Cerebellum (tissue), 5 donors: ENCODE data around the genes POTEE, RAB6D and MZT2A.

DNA sequence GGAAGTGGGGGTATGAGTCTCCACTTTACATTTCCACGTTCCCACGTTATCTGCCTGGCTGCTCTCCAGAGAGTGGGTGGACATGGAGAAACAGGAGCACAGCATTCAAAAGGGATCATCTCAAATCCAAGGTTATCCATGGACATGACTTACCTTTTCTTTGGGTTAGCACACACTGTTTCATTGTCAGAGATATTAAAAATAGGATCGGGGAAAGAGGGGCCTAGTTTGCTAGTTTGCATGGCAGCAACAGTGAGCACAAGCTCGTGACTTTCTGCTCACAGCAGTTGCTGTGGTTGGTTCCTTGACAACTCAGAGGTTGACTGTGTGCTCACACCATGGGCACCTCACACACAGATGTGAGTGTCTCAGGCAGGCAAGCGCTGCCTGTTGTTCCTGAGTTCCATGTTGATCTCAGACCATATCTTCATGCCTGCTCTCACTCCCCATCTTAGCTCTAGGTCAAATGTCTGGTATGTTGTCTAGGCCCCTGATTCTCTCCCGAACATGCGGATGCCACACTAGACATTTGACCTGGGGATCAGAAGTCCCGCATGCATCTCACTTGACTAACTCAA is 32.6 kb downstream of the PTPN18 start:
- PRO-cap, 3 experiments, result no peak in any of the 3 experiments
- RAMPAGE, long total RNA, result no peak

- PRO-cap, 3 experiments, result no peak in any of the 3 experiments
- RAMPAGE, long total RNA, result no peak
These were observed 12.1 kb upstream of the ARHGEF4 start for GRCh38 chr2:130824404-130825137.

DNA sequence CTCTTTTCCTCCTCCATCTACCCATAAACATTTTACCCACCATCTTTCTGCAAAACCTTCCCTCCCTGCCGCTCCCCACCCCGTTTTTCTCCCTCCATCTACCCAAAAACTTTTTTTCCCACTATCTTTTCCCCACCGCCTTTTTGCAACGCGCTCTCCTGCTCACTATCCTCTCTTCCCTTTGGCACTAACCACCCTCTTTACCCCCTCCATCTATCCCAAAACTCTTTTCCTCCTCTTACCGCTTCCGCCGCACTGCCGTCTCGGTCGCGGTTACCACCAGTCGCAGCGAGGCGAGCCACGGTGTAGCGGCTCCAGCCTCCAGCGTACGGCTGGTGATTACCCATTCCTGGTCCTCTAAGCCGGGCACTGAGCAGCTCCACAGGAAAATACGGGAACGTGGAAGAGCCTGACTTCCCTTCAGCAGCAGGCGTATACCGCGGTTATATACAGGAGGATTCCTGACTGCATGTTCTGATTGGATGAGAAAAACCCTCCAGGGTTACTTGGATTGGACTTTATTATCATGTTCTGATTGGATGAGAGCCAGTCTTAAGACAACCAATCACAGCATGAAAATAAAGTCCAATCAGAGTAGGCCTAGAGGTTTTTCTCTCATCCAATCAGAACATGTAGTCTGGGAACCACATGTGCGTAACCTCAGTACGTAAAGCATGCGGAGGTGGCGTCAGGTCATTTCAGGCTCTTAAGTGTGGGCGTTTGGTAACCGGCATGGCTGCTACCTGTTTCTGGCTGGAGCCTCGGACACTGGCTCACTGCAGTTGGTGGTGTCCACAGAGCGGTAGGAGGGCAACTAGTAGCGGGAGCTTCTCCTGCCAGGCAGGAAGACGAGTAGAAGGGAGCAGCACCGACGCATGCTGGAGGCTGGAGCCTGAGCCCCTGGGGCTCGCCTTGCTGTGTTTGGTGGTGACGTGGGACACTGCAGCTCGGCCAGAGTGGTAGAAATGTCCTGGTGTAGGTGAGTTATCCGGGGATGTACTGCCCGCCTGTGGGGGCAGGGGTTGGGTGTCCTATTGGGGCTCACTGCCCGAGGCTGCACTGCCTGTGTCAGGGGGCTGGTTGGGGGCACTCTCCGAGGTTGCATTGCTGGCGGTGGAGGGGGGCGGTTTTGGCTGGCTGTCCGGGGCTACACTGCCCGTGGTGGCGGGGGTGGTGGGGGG is at the start of gene POTEE:
TSS of gene POTEE (plus strand) at position 696 of the 1,181 bp plus-strand sequence.
- PRO-cap, 3 experiments, result no peak in any of the 3 experiments
- RAMPAGE, long total RNA, result no peak

DNA sequence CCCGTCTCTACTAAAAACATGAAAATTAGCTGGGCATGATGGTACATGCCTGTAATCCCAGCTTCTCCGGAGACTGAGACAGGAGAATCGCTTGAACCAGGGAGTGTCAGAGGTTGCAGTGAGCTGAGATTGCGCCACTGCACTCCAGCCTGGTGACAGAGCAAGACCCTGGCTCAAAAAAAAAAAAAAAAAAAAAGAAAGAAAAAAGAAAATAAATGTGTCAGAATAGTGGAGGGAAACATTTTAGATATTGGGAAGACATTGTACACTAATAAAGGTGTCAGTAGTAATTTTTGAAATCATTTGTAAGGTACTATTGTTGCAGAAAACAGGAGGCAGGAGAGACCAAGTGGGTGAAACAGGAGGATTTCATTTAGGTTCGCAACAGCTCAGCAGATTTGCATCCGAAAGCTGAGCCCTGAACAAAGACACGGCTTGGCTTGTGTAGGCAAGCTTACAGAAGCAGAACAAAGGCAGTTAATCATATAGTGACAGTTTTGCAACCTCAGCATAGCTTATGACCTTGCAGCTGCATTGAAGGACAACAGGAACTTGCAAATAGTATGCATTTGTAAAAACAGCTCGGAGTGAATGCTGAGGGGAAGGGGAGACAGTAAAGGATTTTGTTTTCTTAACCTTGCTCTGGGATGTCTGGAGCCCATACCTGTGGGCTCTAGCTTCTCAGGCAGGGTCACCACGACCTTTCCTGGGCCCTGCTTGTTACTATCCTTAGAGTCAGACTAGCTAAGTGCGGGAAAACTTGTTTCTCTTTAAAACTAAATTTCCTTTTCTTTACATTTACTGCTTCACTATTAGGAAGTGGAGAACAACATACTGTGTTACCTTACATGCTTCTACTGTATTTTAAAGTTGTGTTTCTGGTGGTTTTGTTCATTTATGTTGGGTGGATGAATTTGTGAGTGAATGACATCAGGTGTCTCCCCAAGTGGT is 26.6 kb downstream of the POTEE start:
- PRO-cap, 3 experiments, result no peak in any of the 3 experiments
- RAMPAGE, long total RNA, result no peak

DNA sequence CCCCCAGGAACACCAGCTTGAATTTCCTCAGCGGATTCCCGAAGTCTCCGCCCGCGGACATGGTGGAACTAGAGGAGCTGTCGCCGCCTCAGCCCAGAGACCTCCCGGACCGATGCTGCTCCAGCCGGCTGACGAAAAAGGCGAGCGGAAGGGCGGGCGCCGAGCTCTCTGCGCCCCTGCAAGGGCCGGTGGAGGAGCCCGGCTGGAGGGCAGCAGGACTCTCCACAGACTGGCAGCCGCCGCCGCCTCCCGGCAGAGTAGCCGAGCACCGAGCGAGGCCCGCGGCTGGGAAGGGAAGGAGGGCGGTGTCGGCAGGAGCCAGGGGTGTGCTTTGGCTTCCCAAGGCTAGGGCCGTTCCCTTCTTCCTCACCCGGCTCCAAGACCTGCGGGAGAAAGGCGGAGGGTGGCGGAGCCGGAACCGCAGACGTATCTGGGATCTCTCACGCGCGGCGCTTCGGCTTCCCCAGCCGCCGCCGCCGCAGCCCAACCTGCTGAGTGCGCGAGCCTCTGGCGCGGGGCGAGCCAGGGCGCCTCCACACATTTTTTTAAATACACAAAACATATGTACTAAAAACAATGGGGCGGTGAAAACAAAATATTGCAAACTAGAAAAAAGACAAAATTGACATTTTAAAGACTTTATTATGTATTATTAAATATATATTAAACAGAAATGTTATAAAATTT is at the start of gene RAB6D:
TSS of gene RAB6D (minus strand) at position 509 of the 687 bp plus-strand sequence.
- PRO-cap, 3 experiments, result no peak in any of the 3 experiments
- RAMPAGE, long total RNA, result no peak

DNA sequence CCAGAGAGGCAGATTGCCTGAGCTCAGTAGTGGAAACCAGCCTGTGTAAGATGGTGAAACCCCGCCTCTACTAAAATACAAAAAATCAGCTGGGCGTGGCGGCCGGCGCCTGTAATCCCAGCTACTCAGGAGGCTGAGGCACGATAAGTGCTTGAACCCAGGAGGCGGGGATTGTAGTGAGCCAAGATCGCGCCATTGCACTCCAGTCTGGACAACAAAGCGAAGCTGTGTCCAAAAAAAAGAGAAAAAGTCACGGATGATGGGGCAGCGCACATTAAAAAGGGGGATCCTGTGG is 30.2 kb upstream of the RAB6D start:
- PRO-cap, 3 experiments, result no peak in any of the 3 experiments
- RAMPAGE, long total RNA, result no peak

GRCh38 chr2:131491899-131492650 is at the start of gene MZT2A:
MZT2A (minus strand) TSS chr2:131492397.
- PRO-cap, 3 experiments, result peak in 1 of 3 experiments; most common plus-strand start chr2:131492157 (in 1); most common minus-strand start chr2:131492173 (in 1)
- RAMPAGE, long total RNA, result start-site peak on the minus strand at chr2:131492284-131492365, 41 and 18 reads in 2 replicates

DNA sequence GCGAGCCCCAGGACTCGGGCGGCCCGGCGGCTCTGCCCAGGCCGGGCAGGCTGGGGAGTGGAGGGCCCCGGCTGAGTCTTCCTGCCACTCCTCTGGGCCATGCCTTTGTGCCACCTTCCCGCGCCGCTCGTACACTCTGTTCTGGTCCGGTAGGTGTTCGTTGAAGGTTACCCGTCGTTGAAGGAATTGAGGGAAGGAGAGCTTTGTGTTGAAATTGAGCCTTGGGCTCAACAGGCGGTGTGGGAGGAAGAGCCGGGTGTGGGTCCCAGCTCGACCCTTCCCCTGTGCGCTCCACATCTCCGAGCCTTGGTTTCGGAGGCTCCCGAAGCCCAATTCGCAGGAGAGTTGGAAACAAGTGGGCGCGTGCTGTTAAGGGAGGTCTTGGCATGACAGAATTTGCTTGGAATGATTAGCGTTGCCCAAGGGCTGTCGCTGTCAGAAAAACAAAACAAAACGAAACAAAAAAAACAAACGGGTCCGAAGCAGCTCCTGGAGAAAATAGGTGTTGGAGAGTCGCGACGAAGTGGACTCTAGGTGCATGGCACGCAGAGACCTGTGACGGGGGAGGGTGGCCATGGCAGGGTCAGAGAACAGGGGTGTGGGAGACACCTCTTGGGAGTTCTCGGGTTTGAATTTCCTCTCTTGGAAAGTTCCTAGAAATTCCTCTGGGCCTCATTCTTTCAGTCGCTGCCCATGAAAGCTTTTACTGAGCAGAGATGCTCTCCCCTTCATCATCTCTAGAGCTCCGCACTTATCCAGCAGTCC is 1.2 kb upstream of the MZT2A start:
- PRO-cap, 3 experiments, result peak in 1 of 3 experiments; most common minus-strand start position 138 of the sequence (in 1)
- RAMPAGE, long total RNA, result no peak

DNA sequence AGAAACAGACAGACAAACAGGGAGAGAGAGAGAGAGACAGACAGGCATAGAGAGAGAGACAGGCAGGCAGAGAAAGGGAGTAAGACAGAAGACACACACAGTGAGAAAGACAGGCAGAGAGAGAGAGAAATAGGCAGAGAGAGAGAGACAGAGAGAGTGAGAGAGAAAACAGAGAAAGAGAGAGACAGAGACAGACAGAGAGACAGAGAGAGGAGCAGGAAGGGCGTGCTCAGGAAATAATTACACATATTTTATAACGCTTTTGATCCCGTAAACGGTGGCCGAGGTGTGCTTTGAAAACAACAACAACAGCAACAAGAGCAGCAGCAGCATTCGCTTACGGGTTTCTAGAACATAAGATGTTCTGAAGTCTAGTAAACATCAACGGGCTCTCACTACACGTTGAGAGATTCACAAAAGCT is 105.5 kb upstream of the ANKRD30BL start:
- PRO-cap, 3 experiments, result no peak in any of the 3 experiments
- RAMPAGE, long total RNA, result no peak

- PRO-cap, 3 experiments, result no peak in any of the 3 experiments
- RAMPAGE, long total RNA, result no peak
These were observed 126.7 kb downstream of the LYPD1 start for GRCh38 chr2:132543110-132543947.

- PRO-cap, 3 experiments, result no peak in any of the 3 experiments
- RAMPAGE, long total RNA, result no peak
These were observed 886 bp downstream of the LYPD1 start for GRCh38 chr2:132668842-132669796.

DNA sequence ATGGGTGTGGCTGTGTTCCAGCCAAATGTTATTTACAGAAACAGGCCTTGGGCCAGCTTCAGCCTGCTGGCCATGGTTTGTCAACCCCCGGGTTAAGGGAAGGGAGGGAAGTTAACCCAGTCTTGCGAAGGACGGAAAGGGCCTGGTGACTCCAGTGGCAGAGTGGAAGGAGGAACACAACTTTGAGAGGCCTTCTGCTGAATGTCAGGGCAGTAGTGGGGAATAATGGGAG is 34.3 kb upstream of the NCKAP5 start:
- PRO-cap, 3 experiments, result no peak in any of the 3 experiments
- RAMPAGE, long total RNA, result no peak

DNA sequence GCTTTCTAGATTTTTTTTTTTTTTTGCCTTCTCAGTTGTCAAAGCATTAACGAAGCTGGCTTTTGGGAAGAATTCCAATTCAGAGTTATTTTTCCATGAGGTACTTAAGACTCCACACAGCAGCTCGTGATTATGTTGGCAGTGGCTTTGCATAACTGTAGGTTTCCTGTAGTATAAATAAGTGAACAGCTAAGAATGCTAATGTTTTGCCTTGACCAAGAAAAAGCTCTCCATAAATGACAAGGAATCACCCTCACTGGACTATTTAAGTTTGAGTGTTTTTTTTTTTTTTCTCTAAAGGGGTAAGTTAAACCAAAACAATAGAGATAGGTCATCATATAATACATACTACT is 187.3 kb upstream of the NCKAP5 start:
- PRO-cap, 3 experiments, result no peak in any of the 3 experiments
- RAMPAGE, long total RNA, result no peak

GRCh38 chr2:133987188-133987464 is 266.7 kb upstream of the MGAT5 start:
- PRO-cap, 3 experiments, result peak in 1 of 3 experiments; most common plus-strand start chr2:133987333 (in 1)
- RAMPAGE, long total RNA, result no peak

- PRO-cap, 3 experiments, result no peak in any of the 3 experiments
- RAMPAGE, long total RNA, result no peak
These were observed 166.7 kb upstream of the MGAT5 start for GRCh38 chr2:134087175-134087641.

DNA sequence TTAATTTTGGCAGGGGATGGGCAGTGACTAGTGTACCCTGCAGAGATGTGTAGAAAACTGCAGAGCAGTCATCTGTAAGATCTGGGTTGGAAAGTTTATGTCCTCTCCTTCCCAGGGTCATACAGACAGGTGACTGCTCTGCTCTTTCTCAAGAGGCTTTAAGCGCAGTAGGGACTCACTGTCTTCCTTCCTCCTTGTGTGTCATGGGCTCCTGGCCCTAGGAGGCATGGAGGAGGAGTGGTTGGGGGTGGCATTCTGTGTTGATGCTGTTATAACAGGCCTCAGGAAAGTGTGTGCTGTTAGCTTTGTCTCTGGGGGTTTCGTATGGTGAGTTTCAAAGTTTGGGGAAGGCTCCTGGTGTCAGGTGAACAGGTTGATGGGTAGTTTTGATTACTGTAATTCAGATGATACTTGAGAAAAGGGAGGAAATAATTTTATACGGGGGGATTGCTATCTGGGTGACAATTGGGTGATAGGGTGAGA is 130.5 kb upstream of the MGAT5 start:
- PRO-cap, 3 experiments, result no peak in any of the 3 experiments
- RAMPAGE, long total RNA, result no peak

DNA sequence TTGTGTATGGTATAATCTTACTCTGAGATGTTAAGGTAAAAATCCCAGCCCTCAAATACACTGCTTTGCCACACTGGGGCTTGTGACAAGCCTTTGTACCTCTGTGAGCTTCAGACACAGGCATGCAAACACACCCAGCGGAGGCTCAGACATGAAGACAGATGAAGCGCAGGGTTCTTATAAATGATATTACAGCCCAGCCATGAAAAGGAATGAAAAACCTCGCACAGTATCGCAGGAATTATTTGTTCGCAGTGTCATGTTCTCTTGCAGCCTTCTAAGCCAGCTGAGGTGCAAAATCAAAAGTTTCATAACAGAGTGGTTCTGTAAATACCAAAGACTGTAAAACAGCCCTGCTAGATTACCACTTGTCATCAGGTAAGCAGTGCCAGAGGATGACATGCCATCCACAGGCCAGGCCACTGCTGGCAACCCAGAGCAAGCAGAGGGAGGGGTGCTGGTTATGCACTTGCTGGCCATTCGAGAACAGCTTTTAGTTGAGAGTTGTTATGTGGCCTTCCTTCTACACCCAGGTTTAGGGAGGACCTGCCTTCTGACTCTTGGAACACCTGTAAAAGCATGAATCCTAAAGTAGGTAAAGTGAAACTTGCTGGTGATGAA is 114.3 kb upstream of the MGAT5 start:
- PRO-cap, 3 experiments, result no peak in any of the 3 experiments
- RAMPAGE, long total RNA, result no peak

DNA sequence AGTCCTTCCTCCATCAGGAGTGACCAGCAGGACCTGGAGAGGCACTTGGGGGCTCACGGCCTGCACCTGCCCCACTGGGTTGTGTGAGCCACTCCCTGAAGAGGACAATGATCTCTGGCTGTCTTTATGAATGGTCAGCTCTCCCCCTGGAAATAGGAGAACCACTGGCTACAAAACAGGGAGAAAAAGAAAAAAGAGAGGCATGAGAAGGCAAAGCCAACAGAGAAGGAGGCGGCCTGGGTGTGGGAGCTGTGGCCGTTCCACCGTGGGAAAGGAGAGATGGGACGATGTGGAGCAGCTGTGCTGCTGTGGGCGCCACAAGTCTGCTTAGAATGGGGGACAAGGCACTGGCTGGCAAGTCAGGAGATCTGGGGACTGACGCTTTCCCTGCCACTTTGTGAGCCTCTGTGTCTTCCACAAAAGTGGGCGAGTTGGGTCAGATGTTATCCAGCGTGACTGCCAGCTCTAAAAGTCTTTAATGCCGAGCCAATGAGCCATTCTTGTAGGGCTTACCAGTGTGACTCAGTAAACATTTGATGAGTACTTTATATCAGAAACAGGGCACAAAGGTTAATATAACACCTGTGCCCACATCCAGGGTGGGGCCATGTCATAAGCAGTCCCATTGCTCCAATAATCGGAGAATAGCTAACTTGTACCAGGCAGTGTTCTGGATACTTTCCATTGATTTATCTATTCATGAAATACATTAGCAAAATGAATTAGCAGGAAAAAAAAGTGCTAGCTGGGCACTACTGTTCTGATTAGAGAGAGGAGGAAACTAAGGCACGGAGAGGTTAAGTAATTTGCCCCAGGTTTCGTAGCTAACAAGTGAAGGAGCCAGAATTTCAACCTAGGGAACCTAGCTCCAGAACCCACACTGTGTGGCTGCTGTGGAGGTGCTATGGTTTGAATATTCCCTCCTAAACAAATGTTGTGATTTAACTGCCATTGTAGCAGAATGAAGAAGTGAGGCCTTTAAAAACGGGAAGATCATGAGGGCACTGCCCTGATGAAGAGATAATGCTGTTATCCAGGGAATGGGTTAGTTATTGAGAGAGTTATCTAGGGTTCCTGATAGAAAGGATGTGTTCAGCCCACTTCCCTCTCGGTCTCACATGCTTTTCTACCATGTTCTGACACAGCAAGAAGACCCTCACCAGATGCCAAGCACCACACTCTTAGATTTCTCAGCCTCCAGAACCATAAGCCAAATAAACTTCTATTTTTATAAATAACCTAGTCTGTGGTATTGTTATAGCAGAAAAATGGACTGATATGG is 113.4 kb upstream of the MGAT5 start:
- PRO-cap, 3 experiments, result no peak in any of the 3 experiments
- RAMPAGE, long total RNA, result no peak

GRCh38 chr2:134177457-134178086 is 76.3 kb upstream of the MGAT5 start:
- PRO-cap, 3 experiments, result no peak in any of the 3 experiments
- RAMPAGE, long total RNA, result no peak

DNA sequence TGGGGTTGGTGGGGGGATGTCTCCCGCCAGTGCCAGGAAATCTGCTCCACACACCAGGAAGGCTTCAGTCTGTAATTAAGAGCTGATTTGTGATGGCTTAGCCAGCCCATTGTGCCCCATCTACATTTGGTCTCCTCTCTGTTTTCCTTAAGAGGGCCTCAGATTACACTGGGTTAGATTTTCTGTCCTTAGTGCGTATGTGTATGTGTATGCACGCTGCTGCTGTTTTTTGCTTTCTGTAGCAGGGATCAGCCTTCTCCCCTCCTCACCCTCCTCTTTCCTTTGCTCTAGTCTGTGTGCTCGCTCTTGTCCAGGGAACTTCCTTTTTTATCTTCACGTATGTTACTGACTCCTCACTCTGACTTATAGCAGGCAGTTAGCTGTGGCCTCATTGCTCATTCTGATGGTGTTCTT is 33.4 kb upstream of the MGAT5 start:
- PRO-cap, 3 experiments, result no peak in any of the 3 experiments
- RAMPAGE, long total RNA, result no peak